Measurements from ENCODE around the genes LSMEM2, CACNA2D2, RBM15B and TEX264.

GRCh38 chr3:50278619-50279290 is at the start of gene LSMEM2:
LSMEM2 (plus strand) TSS chr3:50279087.
- RRBS: no CpG with 5 or more reads among the region's 2 CpGs

- RRBS: no CpG with 5 or more reads among the region's 3 CpGs
These were observed 1.0 kb downstream of the HYAL3 start for GRCh38 chr3:50298191-50298583.

- RRBS: 38% methylated on average over 14 of the region's 62 CpGs
These were observed 705 bp downstream of the TMEM115 start for GRCh38 chr3:50358275-50359357.

DNA sequence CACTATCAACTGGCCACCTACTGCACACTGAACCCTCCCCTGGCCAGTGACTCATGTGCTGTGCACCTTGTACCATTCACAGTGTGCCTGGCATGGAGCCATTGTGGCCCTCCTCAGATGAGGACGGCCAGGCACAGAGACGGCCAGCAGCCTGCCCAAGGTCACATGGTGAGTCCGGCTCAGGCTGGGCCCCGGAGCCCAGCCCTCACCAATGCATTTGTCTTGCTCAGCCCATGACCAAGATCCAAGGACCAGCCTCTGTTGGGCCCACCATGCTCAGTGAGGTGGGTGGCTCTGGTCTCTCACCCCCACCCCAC is 35.8 kb upstream of the TMEM115 start:
- RRBS: no CpG with 5 or more reads among the region's 4 CpGs

DNA sequence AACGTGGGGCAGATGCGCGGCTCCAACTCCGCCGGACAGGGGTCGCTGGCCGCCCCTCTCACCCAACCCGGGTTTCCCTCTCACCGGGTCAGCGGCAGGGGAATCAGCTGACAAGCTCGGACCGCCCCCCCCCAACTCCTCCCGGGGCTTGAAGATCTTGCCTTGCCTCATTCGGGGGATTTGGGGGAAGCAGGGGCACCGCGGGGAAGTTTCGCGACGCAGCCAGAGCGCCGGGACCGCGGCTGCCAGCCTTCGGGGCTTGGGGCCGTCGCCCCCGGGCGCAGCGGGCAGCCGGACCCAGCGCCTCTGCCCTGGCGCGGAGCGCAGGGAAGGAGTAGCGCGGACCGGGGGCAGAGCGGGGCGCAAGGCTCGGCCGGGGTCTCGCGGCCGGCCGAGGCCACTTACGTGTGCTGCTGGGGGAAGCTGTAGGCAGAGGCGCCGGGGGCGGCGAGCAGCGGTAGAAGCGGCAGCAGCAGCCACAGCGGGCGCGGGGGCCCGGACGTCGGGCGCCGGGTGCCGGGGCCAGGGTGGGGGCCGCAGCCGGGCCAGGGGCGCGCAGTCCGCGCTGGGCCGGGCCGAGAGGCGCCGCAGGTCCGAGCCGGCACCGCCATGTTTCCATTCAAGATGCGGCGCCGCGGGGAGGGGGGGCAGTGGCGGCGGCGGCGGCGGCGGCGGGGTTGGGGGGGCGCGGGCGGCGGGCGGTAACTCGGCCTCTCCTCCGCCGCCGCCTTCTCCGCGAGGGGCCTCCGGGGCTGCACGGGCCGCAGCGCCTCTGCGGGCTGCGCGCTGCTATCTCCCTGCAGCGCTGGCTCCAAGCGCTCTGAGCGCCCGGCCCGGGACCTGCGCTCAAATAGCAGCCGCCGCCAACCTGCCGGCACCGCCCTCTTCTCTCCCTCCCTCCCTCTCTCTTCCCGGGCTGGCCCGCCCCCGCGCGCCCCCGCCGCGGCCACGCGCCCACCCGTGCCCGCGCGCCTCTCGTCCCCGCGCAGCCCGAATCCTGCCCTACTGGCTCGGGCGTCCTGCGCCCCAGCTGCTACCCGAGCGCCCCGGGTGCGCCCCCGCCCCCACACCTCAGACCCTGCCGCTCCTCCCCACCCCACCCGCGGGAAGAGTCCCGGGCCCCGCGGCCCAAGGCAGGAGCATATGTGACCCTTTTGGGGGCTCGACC is at the start of gene CACNA2D2:
CACNA2D2 (minus strand) TSS at position 822 of the 1,168 bp plus-strand sequence.
- RRBS: 6% methylated on average over 74 of the region's 146 CpGs

GRCh38 chr3:50584358-50584786 is 15.1 kb downstream of the HEMK1 start:
- RRBS: no CpG with 5 or more reads among the region's 2 CpGs

GRCh38 chr3:50608690-50609558 is 2.6 kb downstream of the CISH start:
- RRBS: no CpG with 5 or more reads among the region's 6 CpGs

DNA sequence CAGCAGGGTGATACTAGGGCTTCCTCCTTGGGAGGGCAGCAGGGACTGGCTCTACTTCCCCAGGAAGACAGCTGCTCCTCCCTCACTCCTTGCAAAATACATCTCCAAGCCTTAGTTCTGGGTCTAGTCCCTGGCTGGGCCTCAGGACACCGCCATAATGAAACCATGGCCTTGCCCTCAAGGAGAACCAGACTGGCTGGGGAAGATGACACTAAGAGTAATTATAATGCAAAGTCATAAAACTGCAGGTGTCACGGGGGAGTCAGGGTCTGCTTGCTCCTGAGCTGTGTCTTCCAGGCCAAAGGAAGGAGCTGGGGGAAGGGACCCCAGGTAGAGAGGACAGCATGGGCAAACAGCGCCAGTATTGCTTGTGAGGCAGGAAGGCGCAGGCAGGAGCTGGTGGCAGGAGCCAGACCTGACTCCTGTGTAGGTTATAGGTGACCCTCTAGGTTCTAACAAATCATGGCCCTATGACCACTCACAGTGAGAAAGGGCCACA is 2.0 kb downstream of the CISH start:
- RRBS: no CpG with 5 or more reads among the region's 4 CpGs

GRCh38 chr3:50610191-50611236 is 1.1 kb downstream of the CISH start:
- RRBS: no CpG with 5 or more reads among the region's 9 CpGs

- RRBS: 4% methylated on average over 15 of the region's 34 CpGs
These were observed at the start of gene RBM15B for GRCh38 chr3:51391222-51391422. RBM15B (plus strand) TSS chr3:51391285.

DNA sequence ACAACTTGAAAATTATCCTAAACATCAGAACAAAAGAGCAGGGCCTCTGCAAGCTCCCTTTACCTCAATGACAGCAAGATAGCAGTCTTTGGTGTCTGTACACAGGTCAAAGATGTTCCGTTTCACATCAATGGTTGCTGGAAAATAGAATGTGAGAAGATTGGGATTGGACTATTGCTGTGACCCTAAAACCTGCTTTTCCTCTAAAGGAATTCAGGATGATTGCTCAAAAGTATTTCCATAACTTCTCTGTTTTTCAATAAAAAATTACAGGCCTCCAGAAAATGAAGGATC is 21.8 kb downstream of the RBM15B start:
- RRBS: no CpG with 5 or more reads among the region's 1 CpG

DNA sequence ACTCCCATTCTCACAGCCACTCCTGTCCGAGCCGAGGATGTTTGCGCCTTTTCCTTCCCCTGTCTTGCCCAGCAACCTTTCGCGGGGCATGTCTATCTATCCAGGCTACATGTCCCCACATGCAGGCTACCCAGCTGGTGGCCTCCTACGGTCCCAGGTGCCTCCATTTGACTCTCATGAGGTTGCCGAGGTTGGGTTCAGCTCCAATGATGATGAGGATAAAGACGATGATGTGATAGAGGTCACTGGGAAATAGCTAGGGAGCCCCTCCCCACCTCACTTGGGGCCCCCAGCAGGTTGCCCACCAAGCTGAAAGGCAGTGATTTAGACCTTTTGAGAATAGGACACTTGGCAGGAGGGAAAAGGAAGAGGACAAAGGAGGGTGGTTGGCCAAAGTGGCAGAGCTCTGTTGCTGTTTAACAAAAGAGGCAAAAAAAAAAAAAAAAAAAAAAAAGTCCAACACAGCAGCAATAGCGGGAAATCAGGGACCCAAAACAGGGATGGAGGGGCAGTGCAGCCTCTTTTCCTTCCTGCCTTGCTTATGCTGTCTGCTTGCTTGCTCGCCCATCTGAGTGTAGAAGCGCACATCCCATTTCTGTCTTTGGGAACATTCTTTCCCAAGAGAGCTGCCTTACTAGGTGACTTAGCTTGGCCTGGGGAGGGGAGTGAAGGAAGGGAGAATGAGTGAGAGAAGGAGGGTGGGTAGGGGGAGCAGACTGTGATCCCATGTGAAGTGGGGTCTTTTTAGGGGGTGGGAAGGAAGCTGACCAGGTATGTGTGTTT is 7.7 kb upstream of the TEX264 start:
- RRBS: no CpG with 5 or more reads among the region's 11 CpGs

DNA sequence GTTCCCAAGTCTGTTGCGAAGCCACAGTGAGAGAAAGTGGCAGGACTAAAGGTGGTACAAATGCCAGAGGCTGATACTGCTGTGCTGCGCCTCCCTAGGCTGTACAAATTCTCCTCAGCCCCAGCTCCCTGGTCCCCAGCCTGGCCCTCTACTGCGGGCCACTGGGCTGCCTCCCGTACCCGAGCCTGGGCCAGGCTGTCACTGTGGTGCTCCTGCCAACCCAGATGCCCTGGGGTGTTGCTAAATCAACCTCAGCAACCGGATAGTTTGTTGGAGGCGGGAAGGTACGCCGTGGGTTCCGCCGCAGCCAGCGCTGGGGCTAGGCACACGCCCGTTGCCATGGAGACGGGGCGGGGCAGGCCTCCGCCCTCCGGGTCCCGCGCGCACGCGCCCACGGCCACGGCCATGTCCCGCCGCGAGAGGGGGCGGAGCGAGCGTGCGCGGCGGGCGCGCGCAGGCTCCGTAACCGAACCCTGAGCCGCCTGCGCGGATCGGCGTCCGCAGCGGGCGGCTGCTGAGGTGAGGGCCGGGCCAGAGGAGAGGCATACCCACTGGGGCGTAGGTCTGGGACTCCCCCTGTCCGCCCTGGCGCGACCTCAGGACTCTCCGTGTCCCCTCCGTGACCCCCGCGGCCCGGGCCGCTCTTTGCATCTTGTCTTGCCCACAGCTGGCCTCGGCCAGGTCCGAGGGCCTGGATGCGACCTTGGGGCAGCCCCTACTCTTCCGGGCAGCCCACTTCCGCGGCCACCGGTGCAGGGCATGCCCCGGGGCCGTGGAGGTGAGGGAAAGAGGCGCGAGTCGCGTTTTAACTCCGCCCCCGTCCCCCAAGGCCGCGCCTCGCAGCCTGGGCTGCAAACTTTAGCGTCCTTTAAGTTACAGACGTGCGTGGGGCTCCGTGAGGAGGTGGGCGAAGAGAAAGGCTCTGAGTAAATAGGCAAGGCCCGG is at the start of gene TEX264:
TEX264 (plus strand) TSS at position 483 of the 945 bp plus-strand sequence.
- RRBS: 6% methylated on average over 19 of the region's 82 CpGs

DNA sequence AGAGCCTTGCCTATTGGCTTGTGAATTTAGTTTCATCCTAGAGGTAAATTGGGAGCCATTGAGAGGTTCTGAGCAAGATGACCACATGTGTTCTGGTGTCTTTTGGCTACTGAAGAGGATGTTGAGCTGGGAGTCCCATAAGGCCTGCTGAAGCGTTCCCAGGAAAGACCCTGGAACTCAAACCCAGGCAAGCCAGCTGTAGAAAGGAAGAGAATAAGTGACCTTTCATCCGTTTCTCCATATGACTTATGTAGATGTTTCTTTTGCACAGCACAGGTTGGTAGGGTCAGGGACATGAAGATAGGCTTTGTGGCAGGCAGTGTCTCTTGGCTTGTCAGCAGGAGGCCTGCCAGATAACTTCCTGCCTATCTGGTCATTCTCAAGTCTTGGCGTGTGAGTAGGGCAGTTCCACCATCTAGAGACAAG is 10.8 kb downstream of the TEX264 start:
- RRBS: no CpG with 5 or more reads among the region's 3 CpGs

- RRBS: 67% methylated on average over 8 of the region's 31 CpGs
These were observed 623 bp downstream of the PARP3 start for GRCh38 chr3:51942439-51943533.

DNA sequence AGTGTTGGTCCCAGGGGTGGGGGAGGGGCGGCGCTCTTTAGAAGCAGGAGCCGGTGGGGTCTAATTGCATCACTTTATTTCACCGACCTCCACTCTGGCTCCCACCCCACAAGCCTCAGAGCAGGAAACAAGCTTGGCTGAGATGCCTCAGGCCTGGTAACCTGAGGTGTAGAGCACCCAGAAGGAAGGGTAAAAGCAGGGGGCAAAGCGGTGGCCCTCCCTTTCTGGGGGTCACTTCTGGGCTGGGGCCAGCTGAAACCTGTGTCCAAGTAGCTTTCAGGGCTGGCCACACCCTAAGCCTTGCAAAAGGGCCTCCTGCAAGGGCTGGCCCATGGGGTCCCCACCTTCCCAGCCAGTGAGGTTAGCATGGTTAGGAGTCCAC is 1.2 kb upstream of the PCBP4 start:
- RRBS: 10% methylated on average over 3 of the region's 5 CpGs

DNA sequence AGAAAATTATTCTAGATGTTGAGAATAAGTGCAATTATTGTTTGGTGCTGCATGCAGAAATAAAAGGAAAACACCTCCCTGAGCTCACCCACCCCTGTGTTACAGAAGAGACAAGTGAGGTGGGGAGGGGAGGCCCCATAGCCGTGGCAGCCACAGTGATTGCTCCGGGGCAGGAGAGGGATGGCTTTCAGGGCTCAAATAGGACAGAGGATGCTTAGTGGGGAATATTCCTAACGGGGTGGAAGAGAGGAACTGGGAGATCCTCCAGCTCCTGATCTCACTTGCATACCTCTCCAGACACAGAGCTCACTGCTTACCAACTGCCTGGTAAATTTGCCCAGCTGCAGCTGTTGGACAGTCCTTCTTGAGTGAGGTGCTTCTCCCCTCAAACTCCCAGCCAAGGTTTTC is 29.3 kb upstream of the RPL29 start:
- RRBS: no CpG with 5 or more reads among the region's 3 CpGs

- RRBS: no CpG with 5 or more reads among the region's 6 CpGs
These were observed 29.7 kb upstream of the RPL29 start for GRCh38 chr3:52025463-52025823.

- RRBS: no CpG with 5 or more reads among the region's 6 CpGs
These were observed 44.7 kb downstream of the POC1A start for GRCh38 chr3:52109448-52110047.

Data from OVCAR3 (cell line).